Measurements from ENCODE around the gene APOL2.

DNA sequence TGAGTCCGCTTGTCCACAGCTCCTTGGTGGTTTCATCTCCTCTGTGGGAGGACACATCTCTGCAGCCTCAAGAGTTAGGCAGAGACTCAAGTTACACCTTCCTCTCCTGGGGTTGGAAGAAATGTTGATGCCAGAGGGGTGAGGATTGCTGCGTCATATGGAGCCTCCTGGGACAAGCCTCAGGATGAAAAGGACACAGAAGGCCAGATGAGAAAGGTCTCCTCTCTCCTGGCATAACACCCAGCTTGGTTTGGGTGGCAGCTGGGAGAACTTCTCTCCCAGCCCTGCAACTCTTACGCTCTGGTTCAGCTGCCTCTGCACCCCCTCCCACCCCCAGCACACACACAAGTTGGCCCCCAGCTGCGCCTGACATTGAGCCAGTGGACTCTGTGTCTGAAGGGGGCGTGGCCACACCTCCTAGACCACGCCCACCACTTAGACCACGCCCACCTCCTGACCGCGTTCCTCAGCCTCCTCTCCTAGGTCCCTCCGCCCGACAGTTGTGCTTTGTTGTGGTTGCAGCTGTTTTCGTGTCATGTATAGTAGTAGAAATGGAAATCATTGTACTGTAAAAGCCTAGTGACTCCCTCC is 11.7 kb downstream of the RASD2 start:
- PRO-cap, result no peak
- RAMPAGE, long total RNA, 4 experiments, result no peak in any of the 4 experiments

- PRO-cap, result no peak
- RAMPAGE, long total RNA, 4 experiments, result no peak in any of the 4 experiments
Measured at GRCh38 chr22:35588988-35589865, 27.9 kb downstream of the MB start.

- PRO-cap, result no peak
- RAMPAGE, long total RNA, 4 experiments, result no peak in any of the 4 experiments
Measured at GRCh38 chr22:35590623-35591346, 26.3 kb downstream of the MB start.

DNA sequence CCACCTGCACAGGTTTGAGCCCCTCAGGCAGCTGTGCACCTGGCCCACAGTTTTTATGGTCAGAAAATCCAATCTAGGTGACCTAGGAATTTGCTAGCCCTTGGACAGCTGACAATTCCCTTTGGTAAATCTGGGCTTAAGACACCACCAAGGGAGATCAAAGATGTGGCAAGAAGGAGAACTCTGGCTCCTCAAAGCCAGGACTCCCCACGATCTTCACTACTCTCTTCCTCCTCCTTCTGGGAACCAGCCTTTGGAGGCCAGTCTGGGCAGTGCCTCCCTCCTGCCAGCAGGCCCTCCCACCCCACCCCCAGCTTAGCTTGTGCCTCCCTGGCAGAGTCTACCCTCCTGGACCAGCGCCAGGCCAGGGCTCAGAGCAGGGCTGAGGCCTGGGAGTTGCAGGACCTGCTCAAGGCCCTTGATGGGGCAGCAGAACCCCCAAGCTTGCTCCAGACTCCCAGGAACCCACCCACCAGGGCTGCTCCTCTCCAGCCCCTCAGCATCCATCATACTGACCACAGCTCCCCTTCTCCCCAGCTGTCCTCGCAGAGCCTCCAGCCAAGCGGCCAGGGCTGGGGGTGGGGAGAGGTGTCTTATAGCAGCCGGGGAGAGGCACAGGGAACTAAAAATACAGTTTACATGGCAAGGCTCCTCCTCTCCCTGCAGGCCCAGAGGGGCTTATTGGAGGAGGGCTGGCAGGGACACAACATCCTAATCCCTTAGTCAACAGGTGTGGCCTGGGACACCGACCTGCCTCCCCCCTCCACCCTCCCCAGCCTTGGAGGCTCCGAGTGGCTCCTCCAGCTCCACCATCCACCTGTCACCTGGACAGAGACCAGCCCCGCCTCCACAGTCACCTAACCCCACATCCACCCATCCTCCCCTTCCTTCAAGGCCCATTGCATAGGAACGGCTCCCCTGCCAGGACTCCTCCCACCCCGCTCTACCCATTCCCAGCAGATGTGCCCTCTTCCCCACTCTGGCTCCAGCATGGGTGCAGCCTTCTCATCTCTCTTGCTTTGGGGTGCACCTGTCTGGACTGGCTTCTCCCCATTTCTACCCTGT is 5.2 kb upstream of the MB start:
- PRO-cap, result no peak
- RAMPAGE, long total RNA, 4 experiments, result no peak in any of the 4 experiments

DNA sequence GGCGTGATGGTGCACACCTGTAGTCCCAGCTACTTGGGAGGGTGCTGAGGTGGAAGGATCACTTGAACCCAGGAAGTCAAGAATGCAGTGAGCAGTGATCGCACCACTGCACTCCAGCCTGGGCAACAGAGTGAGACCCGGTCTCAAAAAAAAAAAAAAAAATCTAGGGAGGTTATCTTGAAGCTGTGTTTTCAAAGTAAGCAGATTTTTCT is 953 bp downstream of the APOL6 start:
- PRO-cap, result no peak
- RAMPAGE, long total RNA, 4 experiments, result no peak in any of the 4 experiments

- PRO-cap, result no peak
- RAMPAGE, long total RNA, 4 experiments, result no peak in any of the 4 experiments
Measured at GRCh38 chr22:35658823-35659598, 10.8 kb downstream of the APOL6 start.

- PRO-cap, result no peak
- RAMPAGE, long total RNA, 4 experiments, result no peak in any of the 4 experiments
Measured at GRCh38 chr22:35667518-35667731, 19.2 kb downstream of the APOL6 start.

DNA sequence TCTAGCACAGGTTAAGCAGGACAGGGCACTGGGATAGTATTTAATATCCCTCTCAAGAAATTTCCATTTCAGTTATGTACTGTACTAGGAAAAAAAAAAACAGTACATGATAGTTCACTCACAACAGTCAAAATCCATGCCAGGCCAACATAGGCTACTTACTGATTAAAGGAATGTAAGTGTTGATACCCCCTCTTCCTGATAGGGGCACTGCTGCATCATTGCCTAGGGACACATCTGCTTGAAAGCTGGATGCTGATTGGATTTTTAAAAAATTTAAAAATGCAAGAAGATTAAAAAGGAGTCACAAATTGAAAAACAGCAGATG is 43.3 kb downstream of the APOL5 start:
- PRO-cap, result no peak
- RAMPAGE, long total RNA, 4 experiments, result no peak in any of the 4 experiments

GRCh38 chr22:35839770-35840850 is 122.4 kb downstream of the APOL5 start:
- PRO-cap, result no peak
- RAMPAGE, long total RNA, 4 experiments, result start-site peak on the minus strand in 3 of 4 experiments, at chr22:35840390-35840409 at its widest, 62 to 222 reads per replicate

GRCh38 chr22:35882786-35883374 is 145.7 kb downstream of the RBFOX2 start:
- PRO-cap, result no peak
- RAMPAGE, long total RNA, 4 experiments, result no peak in any of the 4 experiments

GRCh38 chr22:35919808-35920237 is 108.8 kb downstream of the RBFOX2 start:
- PRO-cap, result no peak
- RAMPAGE, long total RNA, 4 experiments, result no peak in any of the 4 experiments

DNA sequence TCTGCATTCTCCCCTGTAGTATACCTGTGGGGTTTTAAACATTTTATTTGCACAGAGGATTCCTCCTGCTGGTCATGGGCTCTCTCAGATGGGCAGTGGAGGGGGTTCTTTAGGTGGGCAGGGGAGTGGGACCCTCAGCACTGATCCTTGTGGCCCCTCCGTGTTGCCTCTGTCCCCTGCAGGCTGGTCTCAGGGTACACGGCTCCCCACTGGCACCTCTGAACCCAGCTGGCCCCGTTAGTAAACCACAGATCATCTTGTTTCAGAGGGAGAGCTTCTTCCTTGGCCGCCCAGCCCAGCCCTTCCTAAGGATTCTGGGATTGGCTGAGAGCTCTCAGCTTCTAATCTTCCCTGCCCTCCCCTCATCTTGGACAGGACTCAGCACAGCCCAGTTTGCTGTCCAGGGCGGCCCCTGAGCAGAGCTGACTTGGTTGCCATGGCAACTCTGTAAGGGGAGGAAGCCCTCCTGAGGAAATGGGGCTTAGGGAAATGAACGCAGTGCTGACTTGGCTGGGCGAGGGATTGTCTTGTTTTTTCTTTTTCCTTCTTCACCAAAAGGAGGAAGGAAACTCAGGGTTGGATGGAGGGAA is 4.7 kb downstream of the APOL4 start:
- PRO-cap, result no peak
- RAMPAGE, long total RNA, 4 experiments, result no peak in any of the 4 experiments

DNA sequence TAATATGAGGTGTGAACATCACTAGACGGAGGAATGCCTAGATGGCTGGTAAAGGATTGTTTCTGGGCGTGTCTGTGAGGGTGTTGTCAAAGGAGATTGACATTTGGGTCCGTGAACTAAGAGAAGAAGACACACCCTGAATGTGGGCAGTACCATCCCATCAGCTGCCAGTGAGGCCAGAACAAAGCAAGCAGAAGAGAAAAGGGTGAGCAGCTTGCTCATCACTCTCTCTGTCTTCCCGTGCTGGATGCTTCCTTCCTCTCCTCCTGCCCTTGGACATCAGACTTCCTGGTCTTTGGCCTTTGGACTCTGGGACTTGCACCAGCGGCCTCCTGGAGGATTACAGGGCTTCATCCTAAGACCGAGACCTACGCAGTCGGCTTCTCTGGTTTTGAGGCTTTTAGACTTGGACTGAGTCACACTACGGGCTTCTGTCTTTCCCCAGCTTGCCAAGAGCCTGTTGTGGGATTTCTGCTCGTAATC is 18.8 kb upstream of the APOL4 start:
- PRO-cap, result no peak
- RAMPAGE, long total RNA, 4 experiments, result no peak in any of the 4 experiments

GRCh38 chr22:36236277-36237008 is 2.9 kb downstream of the APOL2 start:
- PRO-cap, result no peak
- RAMPAGE, long total RNA, 4 experiments, result no peak in any of the 4 experiments

DNA sequence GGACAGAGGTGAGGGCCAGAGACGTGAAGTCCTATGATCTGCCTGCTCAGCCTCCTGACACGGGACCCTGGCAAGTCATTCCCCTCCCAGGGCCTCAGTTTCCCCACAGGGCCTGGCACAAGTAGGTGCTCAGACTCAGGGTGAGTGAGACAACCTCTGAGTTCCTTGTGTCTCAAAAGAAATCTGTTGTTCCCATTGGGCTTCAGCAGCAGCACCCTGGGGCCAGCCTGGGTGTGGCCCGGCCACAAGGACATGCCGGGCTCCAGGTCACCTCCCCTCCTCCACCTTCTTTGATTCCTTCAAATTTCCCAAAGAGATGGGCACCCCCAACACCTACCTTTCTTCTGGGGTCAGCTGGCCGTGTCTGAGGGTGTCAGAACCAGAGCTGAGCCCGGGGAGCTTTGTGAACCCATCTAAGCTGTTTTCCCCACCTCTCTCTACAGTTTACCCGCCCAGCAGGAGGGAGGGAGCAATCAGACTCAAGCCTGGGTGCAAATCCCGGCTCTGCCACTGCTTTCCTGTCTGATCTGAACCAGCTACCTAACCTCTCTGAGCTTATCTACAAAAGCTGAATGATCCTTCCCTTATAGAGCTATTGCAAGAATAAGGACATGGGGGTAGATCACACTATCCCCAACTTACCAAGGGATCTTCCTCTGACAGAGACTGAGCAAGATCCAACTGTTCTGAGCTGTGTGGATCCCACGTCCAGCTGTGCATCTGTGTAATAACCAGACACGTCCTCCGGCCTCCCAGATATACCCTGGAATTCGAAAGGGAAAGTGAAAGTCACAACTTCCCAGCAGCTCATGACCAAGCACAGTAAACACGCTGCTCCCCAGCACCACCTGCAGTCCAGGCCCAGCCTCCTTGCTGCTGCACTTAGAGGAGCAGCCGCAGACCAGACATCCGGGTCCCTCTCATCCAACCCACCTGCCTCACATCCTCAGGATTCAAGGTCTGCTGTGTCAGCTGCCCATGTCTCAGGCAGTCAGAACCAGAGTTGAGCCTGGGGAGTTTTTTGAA is at the start of gene APOL2:
TSS of gene APOL2 (minus strand) at position 729 of the 1,026 bp plus-strand sequence.
- PRO-cap, result unidirectional peak, minus-strand start at position 729 of the sequence
- RAMPAGE, long total RNA, 4 experiments, result start-site peak on the minus strand in 3 of 4 experiments, centred at positions 396 to 759 of the sequence, 25 to 521 reads per replicate

DNA sequence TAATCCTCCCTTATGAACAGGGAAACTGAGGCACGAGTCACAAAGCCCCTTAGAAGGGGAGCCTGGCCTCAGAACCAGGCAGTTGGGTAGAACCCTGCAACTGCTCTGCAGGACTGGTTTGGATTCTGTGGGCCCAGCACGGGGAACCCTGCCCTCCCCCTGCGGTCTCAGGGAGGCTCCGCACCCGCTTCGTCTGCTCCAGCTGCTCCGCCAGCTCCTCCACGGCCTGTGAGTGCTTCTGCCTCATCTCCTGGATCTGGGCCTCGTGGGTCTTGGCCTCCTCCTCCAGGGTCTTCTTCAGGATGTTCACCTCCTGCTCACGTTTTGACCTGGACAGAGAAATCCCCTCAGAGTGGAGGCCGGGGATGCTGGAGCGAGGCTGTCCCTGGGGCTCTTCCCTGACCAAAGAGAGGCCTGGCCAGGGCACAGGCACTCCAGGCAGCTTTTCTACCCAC is 41.8 kb downstream of the APOL1 start:
- PRO-cap, result no peak
- RAMPAGE, long total RNA, 4 experiments, result no peak in any of the 4 experiments

GRCh38 chr22:36361414-36361875 is 26.3 kb downstream of the MYH9 start:
- PRO-cap, result no peak
- RAMPAGE, long total RNA, 4 experiments, result no peak in any of the 4 experiments

- PRO-cap, result no peak
- RAMPAGE, long total RNA, 4 experiments, result no peak in any of the 4 experiments
Measured at GRCh38 chr22:36366157-36367056, 21.4 kb downstream of the MYH9 start.

- PRO-cap, result no peak
- RAMPAGE, long total RNA, 4 experiments, result no peak in any of the 4 experiments
Measured at GRCh38 chr22:36368945-36370175, 18.4 kb downstream of the MYH9 start.

DNA sequence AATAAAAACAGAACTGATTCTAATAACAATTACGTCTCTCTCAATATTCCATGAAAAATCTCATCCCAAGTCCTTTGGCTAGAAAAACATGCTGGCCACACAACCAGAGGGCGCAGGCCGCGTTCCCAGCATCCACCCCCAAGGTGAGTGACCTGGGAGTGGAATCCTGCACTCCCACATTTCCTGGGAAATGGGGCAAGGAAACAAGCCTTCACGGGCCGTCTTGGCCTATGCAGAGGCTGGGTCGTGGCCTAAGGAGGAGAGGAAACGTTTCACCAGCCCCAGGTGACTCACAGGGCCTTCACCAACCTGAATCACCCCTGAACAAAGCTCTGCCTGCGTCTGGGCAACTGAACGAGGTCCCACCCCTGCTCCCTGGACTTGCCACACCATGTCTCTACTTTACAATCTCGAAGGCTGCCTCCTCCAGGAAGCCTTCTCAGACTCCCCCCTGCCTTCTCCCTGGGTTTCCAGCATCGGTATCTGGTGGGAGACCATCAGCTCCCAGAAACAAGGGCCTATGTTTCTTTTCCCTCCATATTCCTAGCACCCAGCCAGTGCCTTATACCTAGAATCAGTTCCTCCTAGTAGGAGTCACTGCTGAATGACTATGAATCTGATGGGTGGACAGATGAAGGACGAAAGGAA is 13.1 kb downstream of the MYH9 start:
- PRO-cap, result no peak
- RAMPAGE, long total RNA, 4 experiments, result no peak in any of the 4 experiments